Sigmoid colon (tissue), 4 donors: ENCODE data around the gene MRPL46.

DNA sequence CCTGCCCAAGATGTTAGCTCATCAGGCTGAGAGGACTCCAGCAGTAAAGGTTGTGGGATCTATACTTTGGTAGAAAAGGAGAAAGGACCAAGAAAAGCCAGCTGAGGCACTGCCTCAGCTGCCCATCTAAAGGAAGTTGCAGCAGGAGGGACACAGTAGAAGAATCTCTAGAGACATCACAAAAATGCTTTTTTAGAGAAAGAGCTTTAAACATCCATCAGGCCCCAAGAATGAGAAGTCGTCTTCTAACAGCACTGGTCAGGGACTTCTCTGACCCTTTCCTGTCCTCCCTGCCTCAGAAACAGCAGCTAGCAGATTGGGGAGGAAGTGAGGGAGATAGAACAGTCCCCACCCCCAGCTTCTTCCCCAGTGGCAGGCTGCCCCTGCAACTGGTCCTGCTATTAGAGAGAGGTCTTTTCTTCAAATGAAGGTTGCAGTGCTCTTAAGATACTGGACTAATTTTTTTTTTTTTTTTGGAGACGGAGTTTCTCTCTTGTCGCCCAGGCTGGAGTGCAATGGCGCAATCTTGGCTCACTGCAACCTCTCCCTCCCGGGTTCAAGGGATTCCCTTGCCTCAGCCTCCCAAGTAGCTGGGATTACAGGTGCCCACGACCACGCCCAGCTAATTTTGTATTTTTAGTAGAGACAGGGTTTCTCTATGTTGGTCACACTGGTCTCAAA lies 55.1 kb downstream of the PDE8A start:
- PRO-cap, result no peak
- RAMPAGE, long total RNA, 4 experiments, result no peak in any of the 4 experiments

GRCh38 chr15:85099810-85100454 lies 118.3 kb downstream of the PDE8A start:
- PRO-cap, result no peak
- RAMPAGE, long total RNA, 4 experiments, result no peak in any of the 4 experiments

GRCh38 chr15:85108071-85108824 lies 126.6 kb downstream of the PDE8A start:
- PRO-cap, result no peak
- RAMPAGE, long total RNA, 4 experiments, result no peak in any of the 4 experiments

DNA sequence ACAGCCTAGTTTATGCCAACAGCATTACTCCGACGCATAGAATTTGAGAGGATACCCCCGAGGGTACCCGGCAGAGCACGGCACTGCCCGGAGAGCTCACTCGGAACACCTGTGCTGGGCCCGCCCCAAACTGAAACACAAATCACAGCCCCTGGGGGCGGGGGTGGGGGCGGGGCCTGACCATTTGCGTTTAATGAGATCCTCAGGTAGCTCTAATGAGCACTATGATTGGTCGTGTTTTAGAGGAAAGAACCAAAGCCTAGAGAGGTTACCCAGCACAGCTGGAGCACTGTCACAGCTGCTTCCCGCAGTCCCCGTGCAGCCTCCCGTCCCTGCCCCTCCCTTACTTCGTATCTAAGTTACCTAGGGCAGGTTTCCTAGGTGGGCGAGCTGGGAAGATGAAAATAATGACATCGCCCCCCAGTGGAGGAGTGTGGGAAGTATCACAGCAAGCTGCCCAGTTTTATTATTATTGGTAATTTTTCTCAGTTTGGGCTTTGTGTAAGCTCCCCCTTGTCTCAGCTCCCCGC lies 187.0 kb downstream of the PDE8A start:
- PRO-cap, result no peak
- RAMPAGE, long total RNA, 4 experiments, result no peak in any of the 4 experiments

GRCh38 chr15:85357827-85358536 lies 22.4 kb upstream of the AKAP13 start:
- PRO-cap, result no peak
- RAMPAGE, long total RNA, 4 experiments, result no peak in any of the 4 experiments

GRCh38 chr15:85555211-85555638 lies 174.8 kb downstream of the AKAP13 start:
- PRO-cap, result no peak
- RAMPAGE, long total RNA, 4 experiments, result no peak in any of the 4 experiments

- PRO-cap, result no peak
- RAMPAGE, long total RNA, 4 experiments, result no peak in any of the 4 experiments
Observed at GRCh38 chr15:85582444-85582641, 201.9 kb downstream of the AKAP13 start.

- PRO-cap, result no peak
- RAMPAGE, long total RNA, 4 experiments, result no peak in any of the 4 experiments
Observed at GRCh38 chr15:85614001-85614474, 180.7 kb downstream of the KLHL25 start.

DNA sequence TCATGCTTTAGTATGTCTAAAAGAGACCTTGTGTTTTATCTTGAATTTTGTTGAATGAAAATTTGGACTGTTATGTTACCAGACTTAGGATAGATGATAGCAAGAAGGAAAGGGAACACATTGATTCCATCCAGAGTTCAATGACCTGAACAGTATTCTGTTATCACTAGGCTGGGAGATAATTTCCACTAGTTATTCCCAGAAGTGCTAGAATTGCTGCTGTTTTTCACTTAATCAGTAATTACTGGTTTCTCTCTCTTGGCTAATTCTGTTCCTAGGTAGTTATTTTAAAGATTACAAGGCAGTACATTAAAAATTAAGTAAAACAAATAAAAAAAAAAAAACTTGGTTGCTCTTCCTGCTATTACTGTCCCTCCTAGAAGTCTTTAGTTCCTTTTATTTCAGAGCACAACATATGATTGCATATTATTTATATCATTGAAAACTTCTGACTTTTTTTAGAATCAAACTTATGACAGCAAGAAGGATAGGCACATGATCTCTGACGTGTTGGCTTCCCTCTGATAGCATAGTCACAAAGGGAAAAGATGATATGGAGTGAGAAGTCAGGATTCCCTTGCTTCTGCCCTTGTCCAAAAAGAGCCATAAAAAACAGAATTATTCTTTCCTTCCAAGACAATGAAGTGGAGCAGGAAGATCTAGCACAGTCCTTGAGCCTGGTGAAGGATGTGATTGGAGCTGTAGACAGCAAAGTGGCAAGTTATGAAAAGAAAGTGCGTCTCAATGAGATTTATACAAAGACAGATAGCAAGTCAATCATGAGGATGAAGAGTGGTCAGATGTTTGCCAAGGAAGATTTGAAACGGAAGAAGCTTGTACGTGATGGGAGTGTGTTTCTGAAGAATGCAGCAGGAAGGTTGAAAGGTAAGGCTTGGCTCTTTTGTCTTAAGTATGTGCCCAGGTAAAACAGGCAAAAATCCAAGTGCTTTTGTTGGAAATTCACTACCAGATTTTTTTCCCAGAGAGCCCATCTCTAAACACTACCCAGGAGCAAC lies 72.0 kb downstream of the KLHL25 start:
- PRO-cap, result no peak
- RAMPAGE, long total RNA, 4 experiments, result start-site peak on the plus strand in 1 of 4 experiments, centred at position 645 of the sequence, 115 reads per replicate

- PRO-cap, result no peak
- RAMPAGE, long total RNA, 4 experiments, result no peak in any of the 4 experiments
Observed at GRCh38 chr15:85771115-85772309, 23.2 kb downstream of the KLHL25 start.

DNA sequence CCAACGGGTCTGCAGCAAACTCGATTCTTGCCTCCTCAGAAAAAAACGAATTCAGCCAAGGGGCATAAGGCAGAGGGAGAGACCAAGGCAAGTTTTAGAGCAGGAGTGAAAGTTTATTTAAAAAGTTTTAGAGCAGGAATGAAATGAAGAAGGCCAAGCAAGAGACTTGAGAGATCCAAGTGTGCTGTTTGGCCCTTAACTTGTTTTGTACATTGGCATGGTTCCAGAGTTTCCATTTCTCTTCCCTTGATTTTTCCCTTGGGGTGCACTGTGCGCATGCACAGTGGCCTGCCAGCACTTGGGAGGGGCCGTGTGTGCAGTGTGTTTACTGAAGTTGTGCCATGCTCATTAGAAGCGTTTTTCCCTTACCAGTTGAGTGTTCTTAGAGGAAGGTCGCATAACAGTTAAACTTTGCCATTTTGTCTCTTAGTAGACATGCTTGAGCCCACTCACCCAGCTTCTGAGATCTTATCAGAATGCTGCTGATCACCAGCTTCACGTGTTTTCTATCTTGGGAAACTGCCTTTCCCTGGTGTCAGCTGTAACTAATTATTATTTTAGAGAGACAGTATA lies 512.7 kb downstream of the AGBL1 start:
- PRO-cap, result no peak
- RAMPAGE, long total RNA, 4 experiments, result no peak in any of the 4 experiments

- PRO-cap, result no peak
- RAMPAGE, long total RNA, 4 experiments, result no peak in any of the 4 experiments
Observed at GRCh38 chr15:87463942-87464266, 792.6 kb downstream of the NTRK3 start.

DNA sequence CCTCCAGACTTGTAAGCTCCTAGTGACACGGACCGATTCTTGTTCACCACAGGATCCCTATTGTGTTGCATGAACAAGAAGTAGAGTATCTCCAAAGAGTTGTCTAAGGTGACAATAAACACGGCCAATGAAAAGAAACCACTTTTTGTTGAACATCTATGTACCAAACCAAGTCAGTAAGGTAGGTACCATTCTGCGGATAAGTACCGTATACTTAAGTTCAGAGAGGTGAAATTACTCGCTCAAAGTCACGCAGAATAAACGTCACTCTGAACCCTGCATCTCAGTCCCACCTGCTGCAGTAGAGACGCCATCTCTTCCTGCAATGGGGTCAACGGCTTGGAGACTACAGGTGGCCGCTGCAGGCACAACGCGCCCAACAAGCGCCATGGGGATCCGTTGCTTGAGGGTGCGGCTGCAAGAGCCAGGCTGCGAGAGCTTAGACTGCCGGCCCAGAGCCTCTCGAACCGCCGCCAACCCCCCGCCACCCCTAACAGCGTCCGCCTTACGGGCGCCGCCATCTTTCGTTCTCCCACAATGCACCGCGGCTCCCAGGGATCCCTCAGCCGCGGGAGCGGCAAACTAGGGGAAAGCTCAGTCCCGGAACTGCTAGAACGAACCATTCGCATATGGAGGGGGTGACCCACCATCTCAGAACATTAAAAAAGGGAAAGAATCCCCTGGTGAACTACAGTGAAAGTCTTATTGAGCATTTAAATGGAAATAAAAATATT lies at the start of gene MRPL46:
MRPL46 (minus strand) TSS at position 532 of the 734 bp plus-strand sequence.
- PRO-cap, result no peak
- RAMPAGE, long total RNA, 4 experiments, result start-site peak on the minus strand in 2 of 4 experiments, centred at positions 534 to 536 of the sequence, 212 to 455 reads per replicate

DNA sequence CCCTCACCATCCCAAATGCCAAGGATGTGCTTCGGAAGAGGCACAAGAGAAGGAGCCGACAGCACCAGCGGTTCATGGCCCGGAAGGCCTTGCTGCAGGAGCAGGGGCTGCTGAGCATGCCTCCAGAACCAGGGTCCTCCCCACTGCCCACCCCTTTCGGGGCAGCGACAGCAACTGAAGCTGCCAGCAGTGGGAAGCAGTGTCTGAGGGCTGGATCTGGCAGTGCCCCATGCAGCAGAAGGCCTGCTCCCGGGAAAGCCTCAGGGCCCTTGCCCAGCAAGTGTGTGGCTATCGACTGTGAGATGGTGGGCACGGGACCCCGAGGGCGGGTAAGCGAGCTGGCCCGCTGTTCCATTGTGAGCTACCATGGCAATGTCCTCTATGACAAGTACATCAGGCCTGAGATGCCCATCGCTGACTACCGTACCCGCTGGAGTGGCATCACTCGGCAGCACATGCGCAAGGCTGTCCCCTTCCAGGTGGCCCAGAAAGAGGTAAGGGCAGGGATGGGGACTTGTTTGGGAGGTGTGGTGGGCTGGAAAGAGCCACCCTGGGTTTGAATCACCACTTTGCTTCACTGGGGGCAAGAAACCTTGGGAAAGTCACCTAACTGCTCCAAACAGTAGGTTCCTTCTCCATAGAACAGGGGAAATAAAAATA lies 5.2 kb downstream of the AEN start:
- PRO-cap, result no peak
- RAMPAGE, long total RNA, 4 experiments, result no peak in any of the 4 experiments

DNA sequence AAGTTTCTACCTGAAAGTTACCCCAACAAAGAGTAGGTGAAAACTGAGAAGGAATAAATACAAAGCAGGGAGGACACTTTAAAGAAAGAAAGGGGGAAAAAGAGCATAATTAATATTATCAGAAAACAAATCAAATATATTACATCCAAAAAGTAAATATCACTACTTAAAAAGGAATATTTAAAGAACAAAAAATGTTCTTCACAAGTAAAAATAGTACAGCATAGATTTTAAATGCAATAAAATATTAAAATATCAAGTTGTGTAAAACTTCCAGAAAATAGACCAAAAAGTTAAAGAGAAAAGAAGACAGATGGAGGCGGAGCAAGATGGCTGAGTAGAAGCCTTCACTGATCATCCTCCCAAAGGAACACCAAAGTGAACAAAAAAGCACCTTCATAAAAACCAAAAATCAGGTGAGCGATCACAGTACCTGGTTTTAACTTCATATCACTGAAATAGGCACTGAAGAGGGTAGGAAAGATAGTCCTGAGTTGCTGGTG lies 23.9 kb downstream of the ISG20 start:
- PRO-cap, result no peak
- RAMPAGE, long total RNA, 4 experiments, result no peak in any of the 4 experiments

GRCh38 chr15:88898461-88899448 lies 3.4 kb upstream of the HAPLN3 start:
- PRO-cap, result no peak
- RAMPAGE, long total RNA, 4 experiments, result no peak in any of the 4 experiments

- PRO-cap, result bidirectional peak, plus-strand start at chr15:88919018, minus-strand start at chr15:88918840
- RAMPAGE, long total RNA, 4 experiments, result no peak in any of the 4 experiments
Observed at GRCh38 chr15:88918780-88919333, 5.7 kb upstream of the MFGE8 start.

DNA sequence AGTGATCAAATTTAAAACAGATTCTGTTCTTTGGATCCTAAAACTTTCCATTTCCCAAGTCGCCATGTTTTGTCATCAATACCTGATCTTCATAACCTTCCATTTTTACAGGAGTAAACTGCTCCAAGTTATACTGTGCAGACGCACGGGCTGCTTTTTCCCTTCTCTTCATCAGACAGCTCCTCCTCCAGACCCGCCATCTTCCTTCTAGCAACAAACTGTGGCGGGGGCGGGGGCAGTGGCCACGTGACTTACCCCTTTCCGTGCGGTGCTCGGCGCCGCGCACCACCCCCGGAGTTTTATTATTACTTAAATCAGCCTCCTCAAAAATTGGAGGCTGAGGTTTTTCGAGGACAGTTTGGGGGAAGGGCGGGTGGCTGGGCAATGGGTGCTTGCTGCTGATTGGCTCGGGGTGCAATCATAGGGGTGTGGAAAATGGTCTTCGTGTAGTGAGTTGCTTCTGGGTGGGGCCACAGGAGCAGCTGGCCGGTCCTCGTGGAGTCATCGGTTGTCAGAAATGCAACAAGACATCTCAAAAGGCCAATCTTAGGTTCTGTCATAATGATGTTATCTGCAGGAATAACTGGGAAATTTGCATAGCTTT lies 77.0 kb upstream of the MFGE8 start:
- PRO-cap, result no peak
- RAMPAGE, long total RNA, 4 experiments, result no peak in any of the 4 experiments

GRCh38 chr15:89002099-89002751 lies 86.0 kb upstream of the ABHD2 start:
- PRO-cap, result no peak
- RAMPAGE, long total RNA, 4 experiments, result no peak in any of the 4 experiments

DNA sequence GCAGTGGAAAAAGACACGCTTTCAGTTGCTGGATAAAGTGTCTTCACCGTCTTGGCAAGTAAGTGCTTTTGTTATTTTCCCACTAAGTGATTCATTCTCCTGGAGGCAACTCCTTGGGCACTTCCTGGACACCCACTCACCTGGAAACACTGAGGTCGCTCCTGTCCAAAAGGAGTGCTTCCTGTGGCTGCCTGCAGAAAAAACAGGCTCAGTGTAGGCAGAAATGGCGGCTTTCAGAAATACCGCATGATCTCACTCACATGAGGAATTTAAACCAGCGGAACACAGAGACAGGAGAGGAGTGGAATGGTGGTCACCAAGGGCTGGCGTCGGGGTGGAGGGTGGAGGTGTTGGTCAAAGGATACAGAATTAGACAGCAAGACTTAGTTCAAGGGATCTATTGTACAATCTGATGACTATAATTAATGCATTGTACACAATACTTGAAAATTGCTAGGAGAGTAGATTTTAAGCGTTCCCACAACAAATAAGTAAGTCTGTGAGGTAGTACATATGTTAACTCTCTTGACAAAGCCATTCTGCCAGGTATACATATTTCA lies 71.4 kb upstream of the ABHD2 start:
- PRO-cap, result unidirectional peak, plus-strand start at position 287 of the sequence
- RAMPAGE, long total RNA, 4 experiments, result no peak in any of the 4 experiments